Endodermal cell (in vitro differentiated cells): ENCODE measurements around a stretch of chr2.

- PRO-cap = bidirectional peak, plus-strand start at chr2:96108989, minus-strand start at chr2:96108881
Measured at GRCh38 chr2:96108248-96109598, 7.6 kb downstream of the ADRA2B start.

DNA sequence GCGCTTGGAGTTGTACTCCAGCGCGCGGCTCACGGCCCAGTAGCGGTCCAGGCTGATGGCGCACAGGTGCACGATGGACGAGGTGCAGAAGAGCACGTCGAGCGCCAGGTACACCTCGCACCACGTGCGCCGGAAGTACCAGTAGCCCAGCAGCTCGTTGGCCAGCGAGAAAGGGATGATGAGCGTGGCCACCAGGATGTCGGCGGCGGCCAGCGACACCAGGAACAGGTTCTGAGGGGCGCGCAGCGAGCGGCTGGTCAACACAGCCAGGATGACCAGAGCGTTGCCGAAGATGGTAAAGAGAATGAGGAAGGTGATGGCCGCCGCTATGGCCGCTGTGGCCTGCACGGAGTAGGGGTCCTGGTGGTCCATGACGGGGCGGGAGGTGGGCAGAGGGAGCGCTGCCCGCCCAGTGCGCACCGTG, 581 bp downstream of the ADRA2B start:
- PRO-cap = no peak

GRCh38 chr2:96142523-96143477, 2.4 kb downstream of the DUSP2 start:
- PRO-cap = no peak

DNA sequence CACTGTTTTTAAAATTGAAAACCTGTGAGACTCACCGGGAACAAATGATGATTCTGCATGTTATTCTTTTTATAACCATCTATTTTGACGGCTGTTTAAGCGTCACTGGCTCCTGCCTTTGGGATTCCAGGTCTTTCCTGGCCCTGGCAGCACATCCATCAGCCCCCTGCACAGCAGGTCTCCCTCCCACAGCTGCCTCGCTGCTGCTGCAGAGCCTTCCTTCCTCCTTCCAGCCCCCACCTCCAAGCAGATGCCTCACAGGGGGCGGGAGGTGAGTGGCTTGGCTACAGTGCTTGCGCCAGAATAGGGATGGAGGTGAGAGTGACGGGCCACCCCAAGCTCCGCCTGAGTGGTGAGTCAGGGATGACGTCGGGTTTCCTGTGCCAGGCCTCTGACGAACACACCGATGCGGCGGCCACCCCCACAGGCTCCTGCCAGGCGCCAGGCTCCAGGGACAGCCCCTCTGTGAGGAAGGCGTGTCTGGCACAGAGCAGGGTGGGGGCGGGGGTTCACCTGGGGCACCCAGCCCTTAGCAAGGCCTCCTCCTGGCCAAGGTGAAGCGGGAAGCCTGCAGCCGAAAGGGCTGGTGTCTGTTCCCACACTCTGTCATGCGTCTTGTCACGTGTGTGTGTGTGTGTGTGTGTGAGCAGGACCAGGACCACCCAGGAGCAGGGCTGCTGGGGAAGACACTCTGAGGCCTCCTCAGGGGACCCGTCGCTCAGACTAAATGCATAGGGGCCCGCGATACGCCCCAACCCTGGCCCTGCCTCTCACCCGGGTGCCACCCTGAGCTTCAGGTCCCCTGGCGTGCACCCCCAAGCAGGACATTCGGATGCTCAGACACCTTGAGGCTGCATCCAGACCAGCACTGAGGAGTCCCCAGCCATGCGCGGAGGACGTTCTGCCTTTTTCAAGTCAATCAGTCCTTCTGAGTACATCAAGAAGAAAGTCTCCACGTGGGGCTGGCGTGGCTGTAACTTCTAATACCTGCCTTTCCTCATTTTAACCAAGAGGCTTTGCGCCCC, 3.4 kb upstream of the DUSP2 start:
- PRO-cap = no peak

GRCh38 chr2:96186404-96186980, 22.1 kb downstream of the STARD7 start:
- PRO-cap = no peak

DNA sequence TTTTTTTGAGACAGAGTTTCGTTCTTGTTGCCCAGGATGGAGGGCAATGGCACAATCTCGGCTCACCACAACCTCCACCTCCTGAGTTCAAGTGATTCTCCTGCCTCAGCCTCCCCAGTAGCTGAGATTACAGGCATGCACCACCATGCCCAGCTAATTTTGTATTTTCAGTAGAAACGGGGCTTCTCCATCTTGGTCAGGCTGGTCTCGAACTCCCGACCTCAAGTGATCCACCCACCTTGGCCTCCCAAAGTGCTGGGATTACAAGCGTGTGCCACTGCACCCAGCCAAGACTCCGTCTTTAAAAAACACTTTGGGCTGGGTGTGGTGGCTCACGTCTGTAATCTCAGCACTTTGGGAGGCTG, 20.4 kb downstream of the STARD7 start:
- PRO-cap = no peak

- PRO-cap = no peak
Measured at GRCh38 chr2:96246442-96247477, 19.0 kb downstream of the TMEM127 start.

DNA sequence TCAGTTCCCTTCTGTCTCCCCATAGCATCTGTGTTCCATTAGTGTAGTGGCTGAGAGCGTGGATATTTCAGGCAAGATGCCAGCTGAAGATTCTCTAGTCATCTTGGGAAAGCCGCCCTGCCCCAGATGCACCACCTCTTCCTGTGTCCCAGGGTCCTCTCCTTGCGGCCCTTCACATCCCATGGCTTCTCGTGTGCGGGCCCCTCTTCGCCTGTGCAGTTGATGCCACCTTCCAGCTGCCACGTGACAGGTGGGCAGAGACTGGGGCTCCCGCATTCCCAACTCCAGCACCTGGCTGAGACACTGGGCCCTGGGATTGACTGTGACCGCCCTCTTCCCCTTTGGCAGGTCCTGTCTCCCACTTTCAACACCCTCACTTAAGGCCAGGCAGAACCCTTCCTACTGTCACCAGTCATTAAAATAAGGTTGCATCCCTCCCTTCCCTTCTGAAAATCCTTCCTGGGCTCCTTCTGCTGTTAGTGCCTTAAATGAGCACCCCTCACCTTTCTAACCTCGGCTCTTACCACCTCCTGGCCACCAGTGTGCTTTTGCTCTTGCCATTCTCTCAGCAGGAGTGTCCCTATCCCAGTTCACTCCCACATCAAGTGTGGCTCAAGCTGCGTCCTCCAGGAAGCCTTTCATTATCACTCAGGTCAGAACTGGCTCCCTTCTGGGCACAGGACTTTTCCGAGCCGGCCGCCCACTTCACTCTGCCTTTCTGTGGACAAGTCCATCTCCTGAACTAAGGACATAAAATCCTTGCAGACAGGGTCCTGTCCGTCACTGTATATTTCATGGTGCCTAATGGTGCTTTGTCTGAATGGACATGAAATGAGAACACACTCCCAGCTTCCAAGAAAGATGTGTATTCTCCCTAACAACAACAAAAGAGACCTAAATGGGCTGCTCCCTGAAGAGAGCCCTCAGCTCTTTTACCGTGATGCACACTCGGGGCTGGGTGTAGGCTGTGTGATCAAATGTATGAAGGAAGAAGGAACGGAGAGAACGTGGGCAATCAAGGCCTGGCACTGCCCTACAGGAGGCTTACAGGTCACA, 15.7 kb downstream of the TMEM127 start:
- PRO-cap = no peak

- PRO-cap = no peak
Measured at GRCh38 chr2:96251524-96252294, 14.1 kb downstream of the TMEM127 start.

DNA sequence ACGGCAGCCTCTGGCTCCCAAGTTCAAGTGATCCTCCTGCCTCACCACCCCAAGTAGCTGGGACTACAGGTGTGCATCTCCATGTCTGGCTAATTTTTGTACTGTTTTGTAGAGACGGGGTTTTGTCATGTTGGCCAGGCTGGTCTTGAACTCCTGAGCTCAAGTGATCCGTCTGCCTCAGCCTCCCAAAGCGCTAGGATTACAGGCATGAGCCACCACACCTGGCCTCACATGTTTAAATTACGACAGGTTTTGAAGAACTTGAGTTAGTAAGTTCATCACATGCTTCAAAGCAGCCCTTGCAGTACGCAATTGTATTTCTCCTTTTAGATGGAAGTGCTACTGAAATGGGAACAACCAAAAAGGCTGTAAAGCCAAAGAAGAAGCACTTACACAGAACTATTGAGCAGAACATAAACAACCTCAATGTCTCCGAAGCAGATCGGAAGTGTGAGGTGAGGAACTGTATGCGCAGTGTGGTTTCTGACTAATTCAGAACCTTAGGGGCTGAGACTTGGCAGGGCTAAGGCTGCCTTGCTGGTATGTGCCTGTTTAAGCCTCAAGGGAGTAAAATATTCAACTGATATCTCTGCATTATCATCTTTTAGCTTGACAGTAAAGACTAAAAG, 8.3 kb downstream of the NCAPH start:
- PRO-cap = no peak

- PRO-cap = no peak
Measured at GRCh38 chr2:96407277-96408327, 72.0 kb downstream of the NCAPH start.

DNA sequence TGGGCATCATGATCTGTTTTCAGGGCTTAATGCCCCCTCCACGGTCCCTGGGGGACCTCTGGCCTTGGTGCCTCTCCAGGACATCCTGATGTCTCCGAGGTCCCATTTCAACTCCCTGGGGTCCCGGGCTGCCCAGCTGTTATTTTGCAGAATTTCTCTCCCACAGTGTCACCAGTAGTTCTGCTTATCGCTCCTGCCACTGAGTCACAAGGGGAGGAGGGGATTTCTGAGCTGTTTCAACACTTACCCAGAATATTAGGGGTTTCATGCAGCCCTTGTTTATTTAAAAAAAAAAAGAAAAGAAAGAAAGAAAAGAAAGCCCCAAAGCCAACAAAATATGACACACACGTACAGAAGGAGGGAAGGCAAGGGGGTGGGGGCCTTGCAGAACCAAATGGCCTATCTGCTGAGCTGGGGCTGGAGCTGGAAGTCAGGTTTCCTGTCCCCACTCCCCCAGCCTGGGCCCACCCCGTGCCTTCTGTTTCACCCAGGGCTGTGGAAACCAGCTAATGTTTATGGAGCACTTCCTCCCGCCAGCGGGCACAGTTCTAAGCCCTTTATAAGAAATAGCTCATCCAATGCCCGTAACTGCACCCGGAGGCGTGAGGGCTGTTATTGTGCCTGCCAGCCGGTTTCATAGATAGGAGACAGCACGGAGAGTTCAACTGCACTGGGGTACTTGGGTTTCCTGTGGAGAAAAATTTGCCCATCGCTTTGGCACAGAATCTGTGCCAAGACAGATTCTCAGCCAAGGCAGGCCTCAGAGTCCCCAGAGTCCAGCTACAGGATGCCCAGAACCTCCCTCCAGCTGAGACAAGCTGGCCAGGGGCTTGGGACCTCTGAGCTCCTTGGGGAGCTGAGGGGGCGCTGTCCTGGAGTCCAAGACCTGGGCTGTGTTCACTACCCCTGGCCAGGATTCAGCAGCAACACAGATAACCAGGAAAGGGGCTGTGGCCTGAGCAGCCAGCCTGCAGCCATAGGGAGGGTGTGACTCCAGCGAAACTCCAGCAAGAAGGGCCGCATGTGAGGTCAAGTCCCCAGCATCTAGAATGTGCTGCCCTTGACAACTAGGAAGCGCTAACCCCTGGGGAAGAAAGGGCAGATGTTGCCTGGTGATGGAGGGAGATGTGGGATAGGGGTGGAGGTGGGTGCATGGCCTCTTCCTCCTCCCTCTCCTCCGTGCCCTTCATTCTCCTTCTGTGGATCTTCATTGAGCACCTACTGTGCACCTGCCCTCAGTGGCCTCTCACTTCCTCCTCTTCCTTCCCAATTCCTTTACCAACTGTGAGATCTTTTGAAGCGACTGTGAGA, 8.1 kb upstream of the ARID5A start:
- PRO-cap = no peak

DNA sequence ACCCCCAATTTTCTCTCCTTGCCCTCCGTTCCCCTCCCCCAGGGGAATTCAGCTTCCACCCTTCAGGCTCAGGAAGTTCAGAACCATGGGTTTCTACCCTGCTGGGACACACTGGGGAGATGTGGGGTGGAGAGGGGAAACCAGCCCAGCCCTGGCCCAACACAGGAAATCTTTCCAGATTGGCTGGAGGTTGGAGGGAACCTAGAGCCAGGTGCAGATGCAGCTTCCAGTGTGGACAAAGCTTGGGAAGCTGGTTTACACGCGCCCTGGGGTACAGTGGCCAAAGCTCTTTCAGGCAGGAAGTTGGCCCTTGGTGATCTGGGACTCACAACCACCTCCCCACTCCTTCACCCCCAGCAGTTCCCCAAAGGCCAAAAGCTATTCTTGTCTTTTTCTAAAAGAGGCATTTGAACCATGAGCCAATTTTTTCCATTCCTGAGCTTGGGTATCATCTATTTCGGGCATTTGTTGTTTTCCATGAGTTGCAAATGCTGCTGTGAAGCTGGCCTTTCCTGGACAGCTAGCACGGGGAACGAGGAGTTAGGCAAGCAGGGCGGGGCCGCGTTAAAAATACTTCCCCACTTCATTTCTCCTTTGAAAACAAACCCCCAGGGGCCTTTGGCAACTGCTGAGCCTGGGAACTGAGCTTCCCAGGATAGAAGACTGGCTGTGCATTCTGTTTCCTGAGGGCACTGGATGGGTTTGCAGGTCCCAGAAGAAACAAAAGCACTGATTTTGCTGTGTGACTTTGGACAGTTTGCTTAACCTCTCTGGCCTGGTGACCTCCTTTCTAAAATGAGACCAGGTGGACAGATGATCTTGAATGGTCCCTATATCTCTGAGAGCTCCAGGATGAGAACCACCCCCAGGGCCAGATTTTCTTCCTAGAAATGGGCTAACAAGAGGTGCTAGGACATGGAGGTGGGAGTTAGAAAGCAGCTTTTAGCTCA, 3.0 kb upstream of the ARID5A start:
- PRO-cap = no peak

GRCh38 chr2:96538616-96539004, 2.1 kb downstream of the ARID5A start:
- PRO-cap = bidirectional peak, plus-strand start at chr2:96538880, minus-strand start at chr2:96538808

DNA sequence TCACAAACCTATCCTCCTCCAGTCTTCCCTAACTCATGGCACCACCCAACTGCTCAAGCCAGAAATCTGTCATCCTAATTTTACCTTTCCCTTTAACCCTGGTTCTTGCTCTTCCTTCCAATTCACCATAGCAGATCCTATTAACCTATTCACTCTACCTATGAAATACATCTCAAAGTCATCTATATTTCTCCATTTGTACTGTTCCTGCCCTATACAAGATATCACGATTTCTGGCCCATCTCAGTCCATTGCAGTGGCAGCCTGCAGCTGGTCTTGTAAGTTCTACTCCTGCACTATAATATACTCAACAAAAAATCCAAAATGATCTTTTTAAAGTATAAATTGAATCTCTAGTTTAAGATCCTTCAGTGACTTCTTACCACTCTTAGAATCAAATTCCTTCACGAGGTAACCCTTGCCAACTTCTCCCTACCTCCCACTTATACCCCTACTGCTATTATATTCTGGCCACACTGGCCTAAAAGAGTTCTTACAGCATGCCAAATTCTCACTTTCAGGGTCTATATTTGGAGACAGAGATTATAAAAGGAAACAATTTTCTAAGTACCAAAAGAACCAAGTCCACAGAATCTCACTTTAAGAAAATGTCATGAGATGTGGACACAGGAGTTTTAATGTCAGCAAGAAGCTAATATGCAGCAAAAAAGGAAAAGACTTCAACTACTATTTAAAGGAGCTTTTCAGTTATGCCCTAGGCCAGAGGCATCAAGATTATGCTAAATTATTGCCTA, 3.1 kb downstream of the KANSL3 start:
- PRO-cap = no peak

DNA sequence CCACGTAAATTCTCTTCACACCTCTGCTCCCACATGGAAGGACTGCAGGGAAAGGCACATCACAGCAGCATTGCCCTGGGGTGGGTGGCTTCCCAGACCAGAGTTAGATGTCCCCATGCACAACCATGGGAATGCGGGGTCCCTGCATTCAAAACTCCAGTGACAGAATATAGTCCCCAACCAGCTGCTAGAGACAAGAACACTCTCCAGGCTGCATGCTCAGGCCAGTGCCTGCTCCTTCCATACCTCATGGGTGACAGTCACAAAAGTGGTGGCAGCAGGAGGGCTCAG, 33.0 kb downstream of the LMAN2L start:
- PRO-cap = no peak

DNA sequence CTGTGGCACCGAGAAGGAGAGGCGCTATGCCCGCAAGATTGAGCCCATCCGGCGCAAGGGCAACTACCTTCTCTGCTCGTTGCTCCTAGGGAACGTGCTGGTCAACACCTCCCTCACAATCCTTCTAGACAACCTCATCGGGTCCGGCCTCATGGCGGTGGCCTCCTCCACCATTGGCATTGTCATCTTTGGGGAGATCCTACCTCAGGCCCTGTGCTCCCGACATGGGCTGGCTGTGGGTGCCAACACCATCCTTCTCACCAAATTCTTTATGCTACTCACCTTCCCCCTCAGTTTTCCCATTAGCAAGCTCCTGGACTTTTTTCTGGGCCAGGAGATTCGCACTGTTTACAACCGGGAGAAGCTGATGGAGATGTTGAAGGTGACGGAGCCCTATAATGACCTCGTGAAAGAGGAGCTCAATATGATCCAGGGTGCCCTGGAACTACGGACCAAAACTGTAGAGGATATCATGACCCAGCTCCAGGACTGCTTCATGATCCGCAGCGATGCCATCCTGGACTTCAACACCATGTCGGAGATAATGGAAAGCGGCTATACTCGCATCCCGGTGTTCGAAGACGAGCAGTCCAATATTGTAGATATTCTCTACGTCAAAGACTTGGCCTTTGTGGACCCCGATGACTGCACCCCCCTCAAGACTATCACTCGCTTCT, 1.1 kb downstream of the CNNM4 start:
- PRO-cap = no peak

DNA sequence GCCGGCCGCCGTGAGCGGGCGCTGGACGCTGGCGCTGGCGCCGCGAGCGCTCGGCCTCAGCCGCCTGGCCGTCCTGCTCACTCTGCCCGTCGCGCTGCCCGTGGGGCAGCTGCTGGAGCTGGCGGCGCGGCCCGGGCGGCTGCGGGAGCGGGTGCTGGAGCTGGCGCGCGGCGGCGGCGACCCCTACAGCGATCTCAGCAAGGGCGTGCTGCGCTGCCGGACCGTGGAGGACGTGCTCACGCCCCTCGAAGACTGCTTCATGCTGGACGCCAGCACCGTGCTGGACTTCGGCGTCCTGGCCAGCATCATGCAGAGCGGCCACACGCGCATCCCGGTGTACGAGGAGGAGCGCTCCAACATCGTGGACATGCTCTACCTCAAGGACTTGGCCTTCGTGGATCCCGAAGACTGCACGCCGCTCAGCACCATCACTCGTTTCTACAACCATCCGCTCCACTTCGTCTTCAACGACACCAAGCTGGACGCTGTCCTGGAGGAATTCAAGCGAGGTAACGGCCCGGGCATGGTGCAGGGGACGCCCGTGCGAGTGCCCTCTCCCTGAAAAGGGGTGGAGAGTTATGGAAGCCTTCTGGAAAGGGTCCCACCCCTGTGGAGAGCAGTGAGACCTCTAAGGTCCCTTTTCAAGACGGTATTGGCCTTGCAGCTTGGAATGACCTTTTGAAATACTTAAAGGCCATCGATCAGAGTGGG, 1.1 kb downstream of the CNNM3 start:
- PRO-cap = unidirectional peak, minus-strand start at position 84 of the sequence

DNA sequence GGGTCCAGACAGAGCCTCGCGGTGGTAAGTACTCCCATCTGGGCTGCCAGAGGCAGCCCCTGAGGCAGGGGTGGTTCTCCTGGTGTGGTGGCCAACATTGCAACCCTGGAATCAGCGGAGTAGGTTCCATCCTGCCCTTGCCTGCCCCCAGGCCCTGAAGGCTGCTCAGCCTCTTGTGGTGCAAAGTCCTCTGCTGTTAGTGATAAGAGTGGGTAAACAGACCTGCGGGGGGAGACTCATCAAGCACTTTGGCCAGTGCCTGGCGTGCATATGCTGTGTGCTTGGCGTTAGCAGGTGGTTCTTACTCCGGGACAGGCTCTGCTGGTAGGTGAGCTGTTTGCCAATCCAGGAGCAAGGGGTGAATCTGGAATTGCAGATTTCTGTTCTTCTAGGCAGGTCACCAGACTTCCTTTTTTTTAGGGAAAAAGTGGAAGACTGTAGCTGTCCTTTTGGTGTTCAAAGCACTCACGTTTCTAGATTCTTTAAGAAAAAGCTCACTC, 3.2 kb downstream of the CNNM3 start:
- PRO-cap = no peak

DNA sequence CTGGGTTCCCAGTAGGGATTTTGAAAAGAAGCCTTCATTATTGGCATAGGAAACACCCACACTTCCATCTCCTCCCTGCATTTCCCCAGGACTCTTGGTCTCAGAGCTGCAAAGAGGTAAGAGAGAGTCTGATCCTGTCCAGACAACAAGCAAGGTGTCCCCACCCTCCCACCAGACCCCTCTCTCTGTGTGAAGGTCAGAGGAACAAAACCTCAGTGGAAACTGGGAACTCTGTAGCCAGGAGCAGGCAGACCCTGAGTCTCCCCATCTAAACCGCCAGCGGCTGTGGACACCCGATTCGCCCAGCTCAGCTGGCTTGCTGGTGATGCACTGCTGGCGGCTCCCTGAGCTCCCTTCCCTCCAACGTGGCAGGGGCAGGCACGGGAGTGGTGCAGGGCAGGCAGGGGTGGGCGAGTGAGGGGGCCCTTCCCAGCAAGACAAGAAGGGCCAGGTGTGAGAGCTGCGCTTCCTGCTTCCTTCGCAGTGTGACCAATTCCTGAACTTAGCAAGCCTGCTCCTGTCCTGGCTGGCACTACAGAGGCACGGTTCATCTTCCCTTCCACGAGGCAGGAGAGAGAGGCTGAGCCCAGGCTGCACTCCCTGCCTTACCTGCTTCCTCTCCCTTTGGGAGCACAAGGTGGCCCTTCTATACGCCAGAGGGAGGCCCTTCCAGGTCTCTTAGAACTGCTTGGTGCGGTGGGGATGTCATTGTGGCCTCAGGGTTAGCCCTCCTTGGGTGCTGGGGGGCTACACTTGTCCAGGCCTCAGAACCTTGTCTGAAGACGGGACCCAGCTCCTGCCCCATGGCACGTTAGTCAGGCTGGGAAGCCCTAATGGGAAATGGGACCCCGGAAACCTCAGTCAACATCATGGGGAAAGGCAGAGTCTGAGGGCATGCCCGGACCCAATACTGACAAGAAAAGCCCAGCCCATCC, 12.4 kb upstream of the SEMA4C start:
- PRO-cap = no peak